PC-3 (cell line): Measurements from ENCODE around the genes SNX1, TRIP4 and RBPMS2.

DNA sequence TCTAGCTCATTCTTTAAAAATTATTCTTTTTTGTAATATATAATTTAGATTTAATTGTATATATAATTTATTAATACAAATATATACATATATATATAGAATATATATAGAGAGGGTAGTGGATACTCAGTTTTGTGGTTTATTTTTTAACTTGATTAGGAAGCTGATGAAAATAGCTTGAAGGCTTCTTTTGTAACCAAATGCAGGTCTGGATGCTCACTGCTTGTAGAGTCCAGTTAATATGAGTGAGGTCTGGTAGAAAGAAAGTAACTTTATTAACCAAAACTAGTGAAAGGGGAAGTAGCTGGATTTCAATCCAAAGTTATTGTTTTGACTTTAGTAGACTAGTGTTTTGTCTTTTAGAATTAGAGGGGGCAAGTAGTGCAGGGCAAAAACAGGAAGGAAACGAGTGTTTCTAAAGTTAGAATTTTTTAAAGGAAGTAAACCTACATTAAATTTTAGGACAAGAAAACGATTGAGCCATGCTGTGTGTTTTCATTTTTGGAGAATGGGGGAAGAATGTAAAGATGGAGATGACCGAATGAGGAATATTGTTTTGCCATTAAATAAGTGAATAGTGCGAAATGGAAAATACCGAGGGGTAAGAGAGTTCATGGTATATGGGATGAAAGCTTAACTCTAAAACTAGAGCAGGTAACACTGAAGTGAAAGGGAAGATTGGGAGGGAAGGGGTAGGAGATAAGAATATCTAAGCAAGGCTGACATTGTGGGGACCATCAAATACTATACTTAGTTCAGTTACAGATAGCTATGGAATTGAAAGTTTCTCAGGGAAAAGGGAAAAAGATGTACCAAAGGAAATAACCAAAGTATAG lies 40.0 kb downstream of the USP3 start:
- RAMPAGE, long total RNA, result no peak

DNA sequence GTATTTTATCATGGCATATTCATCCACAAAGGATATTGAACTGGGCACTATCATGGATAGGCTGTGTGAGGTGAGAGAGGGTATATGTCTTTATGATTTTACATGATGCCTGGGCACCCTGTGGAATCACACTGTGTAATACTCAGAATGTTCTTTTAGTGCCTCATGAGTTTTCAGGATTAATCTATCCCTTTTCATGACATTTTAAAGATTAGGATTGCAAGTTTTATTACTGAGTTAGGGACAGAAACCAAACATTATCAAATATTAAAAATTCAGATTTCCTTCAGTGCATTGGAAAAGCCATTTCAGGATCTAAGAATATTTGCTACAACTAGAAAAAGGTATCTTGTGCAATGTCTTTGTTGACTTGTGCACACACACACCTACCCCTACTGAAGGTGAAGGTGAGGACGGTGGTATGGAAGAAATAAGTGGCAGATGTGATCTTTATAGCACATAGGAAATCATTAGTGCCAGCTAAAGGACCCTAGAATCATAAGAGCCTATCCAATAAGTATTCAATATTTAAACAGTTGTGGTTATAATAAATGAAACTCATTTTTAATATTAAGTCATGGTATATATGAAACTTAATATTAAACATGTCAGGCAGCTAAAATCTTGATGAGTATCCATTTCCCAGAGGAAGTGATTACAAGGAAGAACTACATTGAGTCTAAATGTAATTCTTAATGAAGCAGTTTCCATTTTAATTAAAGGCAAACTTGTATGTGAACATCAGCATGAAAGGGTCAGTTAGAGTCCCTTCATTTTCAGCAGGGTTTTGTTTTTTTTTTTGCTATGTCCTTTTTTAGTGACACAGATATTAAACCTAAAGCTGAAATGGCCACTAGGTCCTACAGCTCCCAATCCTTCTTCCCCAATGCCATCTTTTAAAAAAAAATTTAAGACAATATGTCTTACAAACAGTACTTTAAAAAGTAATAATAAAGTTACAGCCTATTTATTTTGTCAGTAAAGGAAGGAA lies 25.3 kb upstream of the FBXL22 start:
- RAMPAGE, long total RNA, result no peak

GRCh38 chr15:63596027-63596424 lies 1.2 kb upstream of the FBXL22 start:
- RAMPAGE, long total RNA, result no peak

DNA sequence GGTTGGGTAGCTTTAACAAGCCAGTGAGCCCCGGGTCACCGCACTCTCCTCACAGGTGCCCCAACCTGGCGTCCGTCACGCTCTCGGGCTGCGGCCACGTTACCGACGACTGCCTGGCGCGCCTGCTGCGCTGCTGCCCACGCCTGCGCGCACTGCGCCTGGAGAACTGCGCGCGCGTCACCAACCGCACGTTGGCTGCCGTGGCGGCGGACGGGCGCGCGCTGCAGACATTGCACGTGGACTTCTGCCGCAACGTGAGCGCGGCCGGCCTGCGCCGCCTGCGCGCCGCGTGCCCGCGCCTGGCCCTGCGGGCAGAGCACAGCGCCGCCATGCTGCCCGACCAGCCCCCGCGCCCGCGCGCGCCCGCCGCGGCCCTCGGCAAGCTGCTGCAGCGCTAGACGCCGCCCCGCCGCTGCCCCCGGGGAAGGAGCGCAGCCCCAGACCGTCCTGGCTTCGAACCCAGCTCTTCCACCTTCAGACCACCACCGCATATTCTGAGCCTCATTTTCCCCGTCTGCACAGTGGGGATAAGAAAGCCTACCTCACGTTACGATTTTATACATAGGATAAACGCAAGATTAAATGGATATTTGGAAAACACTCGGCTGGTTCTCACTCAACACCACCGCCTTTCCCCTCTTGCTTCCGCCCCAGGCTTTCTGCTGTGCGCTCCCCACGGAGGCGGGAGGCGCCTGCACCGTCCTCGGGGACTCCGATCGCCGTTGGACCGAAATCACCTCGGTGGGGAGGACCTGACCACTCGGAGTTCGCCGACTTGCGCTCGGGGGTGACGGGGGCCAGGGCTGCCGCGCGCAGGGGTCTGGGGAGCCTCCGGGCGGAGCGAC lies 3.7 kb downstream of the FBXL22 start:
- RAMPAGE, long total RNA, result no peak

GRCh38 chr15:63615862-63616728 lies 18.9 kb downstream of the FBXL22 start:
- RAMPAGE, long total RNA, result no peak

DNA sequence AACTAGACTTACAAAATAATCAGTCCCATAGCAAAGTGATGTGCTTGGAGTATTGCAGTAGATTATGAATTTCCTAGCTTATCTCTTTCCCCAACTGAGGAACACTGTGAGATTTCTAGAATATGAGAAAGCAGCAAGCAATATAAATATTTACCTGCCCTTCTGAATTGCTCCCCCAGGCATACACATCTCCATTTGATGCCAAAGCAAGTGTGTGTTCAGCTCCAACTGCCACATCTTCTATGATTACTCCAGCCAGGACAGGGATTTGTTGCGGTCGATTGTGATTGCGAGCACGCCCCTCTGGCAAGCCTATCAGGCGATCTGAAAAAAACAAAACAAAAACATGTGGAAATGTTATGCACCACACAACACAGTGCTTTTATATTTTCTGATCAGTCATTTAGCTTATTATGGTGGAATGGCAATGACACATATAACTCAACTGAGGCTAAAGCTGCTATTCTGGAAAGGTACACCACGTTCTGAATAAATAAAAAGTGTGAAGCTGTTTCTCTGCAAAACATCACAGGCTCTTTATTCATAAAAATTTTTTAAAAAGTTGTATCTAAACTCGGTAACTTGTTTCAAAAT lies 33.2 kb downstream of the FBXL22 start:
- RAMPAGE, long total RNA, result no peak

DNA sequence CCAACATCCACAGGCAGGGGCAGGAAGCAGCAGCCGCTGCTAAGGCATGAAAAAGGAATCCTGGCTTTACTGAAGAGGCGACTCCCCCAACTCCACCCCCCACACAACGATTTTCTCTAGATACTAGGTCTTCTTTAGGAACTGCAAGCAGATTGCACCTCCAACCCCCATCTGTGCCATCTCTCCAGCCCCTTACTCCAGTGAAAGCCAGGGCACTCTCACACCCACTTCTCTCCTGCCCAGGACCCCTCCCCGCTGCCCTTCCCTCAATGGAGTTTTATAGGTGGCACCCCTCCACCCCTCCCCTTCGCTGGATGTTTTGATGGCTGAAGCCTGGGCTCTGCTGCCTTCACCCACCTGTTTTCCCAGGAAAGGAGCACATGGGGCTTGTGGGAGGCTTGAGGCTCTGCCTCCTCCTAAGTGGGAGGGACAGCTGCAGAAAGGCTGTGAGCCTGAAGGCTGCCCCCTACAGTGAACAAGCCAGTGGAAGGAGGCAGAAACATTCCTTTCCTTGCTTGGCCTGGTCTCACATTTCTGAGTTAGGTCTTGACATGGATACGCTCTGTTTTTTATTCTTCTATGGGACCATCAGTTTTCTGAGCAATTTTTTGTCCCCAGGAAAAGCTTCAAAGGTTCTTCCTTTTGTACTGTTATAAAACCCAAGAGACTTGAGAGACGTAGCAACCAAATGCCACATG lies 82.6 kb upstream of the HERC1 start:
- RAMPAGE, long total RNA, result no peak

DNA sequence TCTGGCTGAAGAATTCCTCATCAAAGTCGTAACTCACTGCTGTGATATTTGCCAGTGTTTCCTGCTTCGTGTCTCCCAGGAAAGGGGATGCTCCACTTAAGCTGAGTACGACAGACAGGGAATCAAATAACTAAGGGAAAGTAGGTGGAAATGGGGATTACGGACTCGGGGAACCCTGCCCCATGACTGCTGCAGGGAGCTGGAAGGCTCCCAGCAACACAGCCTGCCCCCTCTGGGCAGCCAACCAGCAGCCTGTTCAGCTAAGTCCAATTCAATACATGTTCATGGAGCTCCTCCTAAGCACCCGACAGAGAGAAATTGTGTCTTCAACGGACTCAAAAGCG lies 92.2 kb upstream of the HERC1 start:
- RAMPAGE, long total RNA, result no peak

- RAMPAGE, long total RNA, result no peak
Measured at GRCh38 chr15:64009052-64010335, 36.8 kb downstream of the DAPK2 start.

DNA sequence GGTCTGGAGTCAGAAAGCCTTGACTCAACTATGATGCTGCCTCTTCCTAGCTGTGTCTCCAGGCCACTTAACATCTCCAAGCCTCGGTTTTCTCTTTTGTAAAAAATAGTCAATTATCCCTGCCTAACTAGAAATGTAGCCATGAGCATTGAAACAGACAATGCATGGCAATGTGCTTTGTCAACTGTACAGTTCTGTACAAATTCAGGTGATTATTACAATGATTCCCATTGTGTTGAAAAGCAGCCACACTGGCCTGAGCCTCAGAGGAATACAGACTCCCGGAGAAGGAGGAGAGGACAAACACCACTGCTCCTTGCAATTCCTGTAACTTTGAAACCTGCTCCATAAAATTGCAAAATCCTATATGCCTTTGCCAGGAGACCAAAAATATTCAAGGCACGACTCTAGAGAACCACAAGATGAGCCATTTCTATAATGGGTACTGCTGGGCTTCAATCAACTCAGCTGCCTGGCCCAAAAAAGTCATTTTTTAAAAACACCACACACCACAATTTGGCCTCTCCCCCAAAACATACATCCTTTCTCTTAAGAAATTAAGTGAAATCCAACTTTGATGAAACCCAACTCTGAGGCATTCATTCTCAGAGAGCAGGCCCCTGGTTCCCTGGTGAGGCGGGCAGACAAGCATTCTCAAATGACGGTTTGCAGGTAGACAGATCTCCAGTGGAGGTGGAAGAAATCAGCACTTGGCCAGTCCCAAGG lies 28.6 kb downstream of the DAPK2 start:
- RAMPAGE, long total RNA, result no peak

GRCh38 chr15:64092962-64093523 lies 595 bp downstream of the CIAO2A start:
- RAMPAGE, long total RNA, result no peak

DNA sequence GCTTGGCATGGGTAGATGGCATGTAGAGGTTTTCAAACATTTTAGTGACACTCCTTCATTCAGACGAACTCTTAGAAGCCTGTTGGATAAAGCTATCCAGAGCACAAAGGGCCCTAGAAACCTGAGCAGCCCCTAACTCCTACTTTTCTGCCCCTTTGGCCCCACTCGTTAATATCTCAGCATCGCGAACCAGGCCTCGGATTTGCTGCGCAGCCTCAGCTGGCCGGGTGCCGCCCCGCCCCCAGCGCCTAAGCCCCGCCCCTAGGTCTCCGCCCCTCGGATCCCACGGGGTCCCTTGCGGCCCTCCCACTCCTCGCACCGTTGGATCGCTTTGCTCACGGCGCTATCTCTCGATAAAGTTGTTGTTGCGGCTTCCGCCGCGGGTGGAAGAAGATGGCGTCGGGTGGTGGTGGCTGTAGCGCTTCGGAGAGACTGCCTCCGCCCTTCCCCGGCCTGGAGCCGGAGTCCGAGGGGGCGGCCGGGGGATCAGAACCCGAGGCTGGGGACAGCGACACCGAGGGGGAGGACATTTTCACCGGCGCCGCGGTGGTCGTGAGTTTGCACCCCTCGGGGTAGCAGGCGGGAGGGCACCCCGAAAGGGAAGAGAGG lies at the start of gene SNX1:
Gene SNX1 (plus strand): TSS at position 362 of the 609 bp plus-strand sequence.
- RAMPAGE, long total RNA, result no peak

DNA sequence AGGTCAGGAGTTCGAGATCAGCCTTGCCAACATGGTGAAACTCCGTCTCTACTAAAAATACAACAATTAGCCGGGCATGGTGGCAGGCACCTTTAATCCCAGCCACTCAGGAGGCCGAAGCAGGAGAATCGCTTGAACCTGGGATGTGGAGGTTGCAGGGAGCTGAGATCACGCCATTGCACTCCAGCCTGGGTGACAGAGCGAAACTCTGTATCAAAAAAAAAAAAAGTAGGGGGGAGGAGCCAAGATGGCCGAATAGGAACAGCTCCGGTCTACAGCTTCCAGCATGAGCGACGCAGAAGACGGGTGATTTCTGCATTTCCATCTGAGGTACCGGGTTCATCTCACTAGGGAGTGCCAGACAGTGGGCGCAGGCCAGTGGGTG lies 29.6 kb downstream of the CSNK1G1 start:
- RAMPAGE, long total RNA, result no peak

DNA sequence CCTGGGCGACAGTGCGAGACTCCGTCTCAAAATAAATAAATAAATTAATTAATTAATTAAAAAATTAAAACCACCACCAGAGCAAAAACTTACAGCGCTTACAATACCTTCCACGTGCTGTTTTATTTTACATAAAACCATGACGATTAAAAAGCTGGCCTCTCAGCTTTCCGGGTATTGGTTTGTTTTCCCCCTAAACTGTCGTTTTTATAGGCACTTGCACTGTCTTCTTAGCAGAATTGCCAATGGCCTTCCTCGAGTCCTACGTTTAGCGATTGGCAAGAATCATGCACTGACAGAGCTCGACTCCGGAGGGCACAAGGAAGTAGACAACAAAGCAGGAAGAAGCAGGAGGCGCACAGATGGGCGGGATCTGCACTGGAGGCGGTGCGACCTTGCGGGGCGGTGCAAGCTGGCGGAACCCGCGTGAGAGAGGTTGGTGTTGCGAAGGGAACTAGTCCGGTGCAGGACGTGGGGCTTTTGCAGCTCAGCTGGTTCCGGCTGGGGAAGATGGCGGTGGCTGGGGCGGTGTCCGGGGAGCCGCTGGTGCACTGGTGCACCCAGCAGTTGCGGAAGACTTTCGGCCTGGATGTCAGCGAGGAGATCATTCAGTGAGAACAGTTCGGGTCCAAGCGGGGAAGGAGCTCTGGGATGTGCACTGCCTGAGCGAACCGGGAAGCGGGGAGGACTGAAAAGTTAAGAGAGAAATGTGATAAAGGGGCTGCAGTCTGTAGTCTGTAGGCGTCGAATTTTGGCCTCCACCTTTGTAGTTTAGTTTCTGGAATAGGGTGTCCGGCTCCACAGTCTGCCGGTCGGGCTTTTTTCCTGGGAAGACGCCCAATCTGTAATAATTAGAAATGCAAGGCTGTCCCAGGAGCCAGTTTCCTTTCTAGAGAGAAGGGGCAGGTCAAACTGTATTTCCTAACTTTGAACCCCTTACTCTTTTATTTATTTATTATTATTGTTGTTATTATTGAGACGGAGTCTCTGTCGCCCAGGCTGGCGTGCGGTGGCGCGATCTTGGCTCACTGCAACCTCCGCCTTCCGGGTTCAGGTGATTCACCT lies at the start of gene TRIP4:
Gene TRIP4 (plus strand): TSS at position 483 of the 1,065 bp plus-strand sequence.
- RAMPAGE, long total RNA, result no peak

GRCh38 chr15:64717378-64717974 lies 57.9 kb downstream of the RBPMS2 start:
- RAMPAGE, long total RNA, result no peak

DNA sequence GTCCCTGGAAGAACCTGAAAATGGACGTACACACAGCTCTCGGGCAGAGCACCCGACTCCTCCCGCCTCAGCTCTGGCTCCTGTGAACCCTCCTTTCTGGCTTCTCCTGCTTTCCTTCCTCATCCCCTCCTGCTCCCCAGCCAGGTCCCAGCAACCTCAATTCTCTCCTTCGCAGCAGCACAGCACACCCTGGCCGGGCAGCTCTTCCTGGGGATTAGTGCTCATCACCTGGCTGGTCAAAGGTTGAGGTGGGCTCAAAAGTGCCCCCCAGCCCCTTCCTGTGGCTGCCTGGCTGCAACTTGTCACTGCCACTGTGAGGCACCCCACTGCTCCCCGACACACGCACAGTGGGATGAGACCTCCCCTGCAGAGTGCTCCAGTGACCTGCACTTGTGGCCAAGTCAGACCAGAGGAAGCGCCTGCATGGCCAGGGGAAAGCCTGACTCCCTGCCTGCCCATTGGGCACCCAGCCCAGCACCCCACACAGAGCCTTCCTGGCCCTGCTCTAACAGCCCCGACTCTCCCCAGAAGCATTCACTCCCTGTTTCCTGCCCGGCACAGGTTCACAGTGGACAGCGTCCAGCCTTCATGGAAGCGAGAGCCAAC lies 28.0 kb downstream of the RBPMS2 start:
- RAMPAGE, long total RNA, result no peak

- RAMPAGE, long total RNA, result no peak
Measured at GRCh38 chr15:64775158-64776055, at the start of gene RBPMS2. RBPMS2 (minus strand) TSS chr15:64775589.

GRCh38 chr15:64809768-64810527 lies 15.5 kb downstream of the PIF1 start:
- RAMPAGE, long total RNA, result no peak

- RAMPAGE, long total RNA, result no peak
Measured at GRCh38 chr15:64842039-64842434, 322 bp downstream of the PLEKHO2 start.

DNA sequence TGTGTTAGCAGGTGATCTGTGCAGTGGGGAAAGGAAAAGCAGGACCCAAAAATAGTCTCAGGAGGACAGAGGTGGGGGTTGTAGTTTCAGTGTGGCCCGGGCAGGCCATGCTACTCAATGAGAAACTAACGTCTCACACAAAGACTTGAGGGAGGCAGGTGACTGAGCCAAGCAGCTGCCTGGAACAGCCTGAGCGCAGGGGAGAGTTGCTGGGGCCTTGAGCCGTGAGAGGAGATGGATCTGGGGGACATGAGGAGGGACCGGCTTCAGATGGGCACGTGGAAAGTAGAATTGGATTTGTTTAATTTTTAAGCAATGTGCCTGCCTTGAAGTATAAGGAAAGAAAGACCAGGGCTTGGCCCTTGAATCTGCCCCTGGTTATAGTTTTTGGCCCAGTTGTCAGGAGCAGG lies 18.6 kb downstream of the ANKDD1A start:
- RAMPAGE, long total RNA, result no peak